Brain (tissue), 1 donor: ENCODE measurements around a stretch of chr14.

- RRBS: no CpG with 5 or more reads among the region's 17 CpGs
Measured at GRCh38 chr14:52313273-52313970, 690 bp upstream of the PTGER2 start.

- RRBS: 5% methylated on average over 16 of the region's 63 CpGs
Measured at GRCh38 chr14:52314520-52315281, 589 bp downstream of the PTGER2 start.

GRCh38 chr14:52345147-52345595 is 31.1 kb downstream of the PTGER2 start:
- RRBS: no CpG with 5 or more reads among the region's 3 CpGs

DNA sequence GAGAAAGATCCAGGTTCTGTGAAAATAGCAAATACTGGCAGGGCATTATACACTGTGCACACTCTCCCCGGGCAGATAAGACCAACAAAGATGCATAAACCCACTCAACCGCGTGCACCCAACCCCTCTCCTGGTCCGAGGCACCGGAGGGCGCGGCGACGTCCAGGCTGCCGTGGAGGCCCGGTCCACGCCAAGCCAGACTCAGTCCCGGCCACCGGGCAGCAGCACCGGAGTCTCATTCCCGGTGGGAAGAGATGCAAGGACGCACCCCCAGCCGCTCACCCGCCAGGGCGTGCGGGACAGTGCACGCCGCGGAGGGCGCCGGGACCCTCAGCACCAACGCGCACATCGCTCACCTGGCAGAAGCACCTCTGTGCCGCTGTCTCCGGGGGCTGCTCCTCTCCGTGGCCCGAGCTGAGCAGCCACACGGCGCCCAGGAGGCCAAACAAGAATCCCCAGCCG is 315 bp downstream of the ERO1A start:
- RRBS: 1% methylated on average over 28 of the region's 36 CpGs

GRCh38 chr14:52723655-52724341 is 6.2 kb upstream of the STYX start:
- RRBS: no CpG with 5 or more reads among the region's 4 CpGs

DNA sequence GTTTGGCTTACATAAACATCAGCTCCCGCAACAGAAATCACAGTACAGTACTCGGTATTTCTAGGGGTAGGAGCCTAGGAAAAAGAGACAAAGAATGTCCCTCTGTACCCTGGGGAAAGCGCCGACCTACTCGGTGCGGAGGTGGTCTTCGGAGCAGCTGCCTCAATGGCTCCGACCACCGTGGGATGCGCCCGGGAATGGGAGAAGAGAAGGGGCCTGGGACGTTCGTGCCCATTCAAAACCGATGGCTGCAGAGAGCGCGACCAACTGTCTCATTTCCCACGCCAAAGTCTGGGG is 631 bp downstream of the GNPNAT1 start:
- RRBS: no CpG with 5 or more reads among the region's 17 CpGs

GRCh38 chr14:53131781-53132401 is 21.2 kb downstream of the DDHD1 start:
- RRBS: no CpG with 5 or more reads among the region's 7 CpGs

GRCh38 chr14:53217369-53218118 is 64.4 kb upstream of the DDHD1 start:
- RRBS: 3% methylated on average over 6 of the region's 42 CpGs

DNA sequence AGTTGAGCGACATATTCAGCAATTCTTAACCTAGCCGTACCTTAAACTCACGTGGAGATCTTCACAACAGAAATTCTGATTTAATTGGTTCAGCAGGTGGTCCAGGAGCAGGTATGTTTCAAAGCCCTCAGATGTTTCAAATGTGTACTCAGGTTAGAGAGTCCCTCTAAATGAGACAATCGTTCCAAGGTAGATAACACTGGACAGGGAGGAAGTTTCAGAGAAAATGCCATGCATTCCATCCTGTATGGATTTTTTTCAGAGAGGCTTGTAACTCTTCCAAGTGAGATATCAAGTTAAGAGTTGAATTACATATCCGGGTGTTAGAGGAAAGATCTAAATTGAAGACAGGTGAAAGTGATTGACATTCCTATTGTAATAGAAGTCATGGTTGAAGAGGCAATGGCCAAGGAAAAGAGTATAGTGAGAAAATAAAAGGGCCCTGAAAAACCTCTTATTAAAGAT is 105.9 kb downstream of the BMP4 start:
- RRBS: no CpG with 5 or more reads among the region's 5 CpGs

GRCh38 chr14:53858130-53858745 is 98.4 kb downstream of the BMP4 start:
- RRBS: no CpG with 5 or more reads among the region's 5 CpGs

- RRBS: 3% methylated on average over 17 of the region's 70 CpGs
Measured at GRCh38 chr14:53946415-53947351, 9.9 kb downstream of the BMP4 start.

GRCh38 chr14:53951677-53952896 is 4.5 kb downstream of the BMP4 start:
- RRBS: 17% methylated on average over 6 of the region's 41 CpGs

- RRBS: 2% methylated on average over 20 of the region's 59 CpGs
Measured at GRCh38 chr14:53952965-53953714, 3.5 kb downstream of the BMP4 start.

- RRBS: 2% methylated on average over 13 of the region's 47 CpGs
Measured at GRCh38 chr14:53954805-53955438, 1.7 kb downstream of the BMP4 start.

GRCh38 chr14:53963504-53964115 is 7.0 kb upstream of the BMP4 start:
- RRBS: no CpG with 5 or more reads among the region's 42 CpGs

DNA sequence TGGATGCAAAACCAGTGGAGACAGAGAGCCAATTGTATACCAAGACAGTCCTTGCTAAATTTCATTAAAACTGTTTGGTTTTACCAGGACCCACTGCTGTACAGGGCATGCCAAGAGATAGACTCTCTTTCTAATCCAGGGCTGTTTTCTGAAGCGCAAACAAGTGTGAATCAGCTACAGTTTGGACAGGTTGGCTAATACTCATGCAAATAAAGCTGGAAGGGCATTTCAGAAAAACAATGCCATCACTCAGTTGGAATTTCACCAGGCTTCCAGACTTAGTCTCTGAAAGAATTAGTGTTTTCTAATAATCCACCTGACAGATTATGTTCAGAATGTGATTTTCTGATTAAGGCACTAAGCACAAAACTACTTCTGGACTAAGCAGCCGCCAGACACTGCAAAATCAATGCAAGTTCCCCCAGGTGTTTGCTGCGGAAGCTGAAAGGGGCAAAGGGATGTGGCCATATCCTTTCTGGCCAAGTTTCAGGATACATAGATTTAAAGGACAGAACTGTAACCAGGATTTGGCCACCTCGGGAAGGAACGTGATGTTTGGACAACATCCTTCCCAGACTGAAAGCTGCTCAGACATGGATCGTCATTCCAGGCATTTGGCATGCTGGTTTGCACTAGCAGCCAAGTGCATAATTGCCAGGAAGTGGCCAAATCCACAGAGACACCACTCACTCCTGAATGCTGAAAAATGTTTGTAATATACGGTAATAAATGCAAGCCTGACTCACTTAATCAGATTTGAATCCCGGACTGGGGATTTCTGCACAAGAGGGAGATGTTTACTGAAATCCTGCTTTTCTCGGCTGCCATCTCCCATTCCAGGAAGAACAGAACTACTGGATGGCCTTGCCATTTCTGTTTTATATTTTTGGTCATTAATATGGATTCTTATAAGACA is 32.0 kb upstream of the CDKN3 start:
- RRBS: no CpG with 5 or more reads among the region's 9 CpGs

- RRBS: no CpG with 5 or more reads among the region's 9 CpGs
Measured at GRCh38 chr14:54556493-54557064, 10.3 kb upstream of the SAMD4A start.

- RRBS: no CpG with 5 or more reads among the region's 5 CpGs
Measured at GRCh38 chr14:54604157-54604617, 37.3 kb downstream of the SAMD4A start.

DNA sequence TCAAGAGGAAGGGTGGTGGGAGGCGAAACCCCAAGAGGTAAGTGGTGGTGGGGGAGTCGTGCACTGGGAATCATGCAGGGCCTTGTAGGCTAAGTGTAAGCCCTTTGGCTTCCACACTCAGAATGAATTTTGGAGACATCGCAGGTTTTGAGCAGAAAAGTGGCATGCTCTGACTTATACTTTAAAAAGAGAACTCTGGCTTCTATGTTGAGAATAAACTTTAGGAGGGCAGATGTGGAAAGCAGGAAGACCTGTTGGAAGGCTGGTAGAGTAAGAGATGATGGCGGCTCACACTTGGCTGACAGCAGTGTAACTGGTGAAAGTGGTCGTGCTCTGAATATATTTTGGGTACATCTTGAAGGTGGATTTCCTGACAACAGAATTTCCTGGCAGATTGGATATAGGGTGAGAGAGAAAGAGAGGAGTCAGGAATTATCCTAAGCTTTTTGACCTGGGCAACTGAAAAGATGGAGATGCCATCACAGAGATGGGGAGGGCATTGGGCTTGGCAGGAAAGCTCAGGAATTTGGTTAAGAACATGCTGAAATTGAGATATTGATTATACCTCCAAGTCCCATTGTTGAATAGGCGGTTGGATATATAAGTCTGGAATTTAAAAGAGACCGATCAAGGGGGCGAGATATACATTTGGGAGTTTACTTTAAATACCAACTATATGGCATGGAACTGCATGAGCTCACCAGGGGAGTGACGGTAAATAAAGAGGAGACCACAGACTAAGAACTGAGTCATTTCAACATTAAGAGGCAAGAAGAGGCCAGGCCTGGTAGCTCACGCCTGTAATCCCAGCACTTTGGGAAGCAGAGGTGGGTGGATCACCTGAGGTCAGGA is 69.6 kb downstream of the SAMD4A start:
- RRBS: no CpG with 5 or more reads among the region's 10 CpGs

- RRBS: no CpG with 5 or more reads among the region's 2 CpGs
Measured at GRCh38 chr14:54648218-54648749, 81.4 kb downstream of the SAMD4A start.